ENCODE measurements around a stretch of chr17.

DNA sequence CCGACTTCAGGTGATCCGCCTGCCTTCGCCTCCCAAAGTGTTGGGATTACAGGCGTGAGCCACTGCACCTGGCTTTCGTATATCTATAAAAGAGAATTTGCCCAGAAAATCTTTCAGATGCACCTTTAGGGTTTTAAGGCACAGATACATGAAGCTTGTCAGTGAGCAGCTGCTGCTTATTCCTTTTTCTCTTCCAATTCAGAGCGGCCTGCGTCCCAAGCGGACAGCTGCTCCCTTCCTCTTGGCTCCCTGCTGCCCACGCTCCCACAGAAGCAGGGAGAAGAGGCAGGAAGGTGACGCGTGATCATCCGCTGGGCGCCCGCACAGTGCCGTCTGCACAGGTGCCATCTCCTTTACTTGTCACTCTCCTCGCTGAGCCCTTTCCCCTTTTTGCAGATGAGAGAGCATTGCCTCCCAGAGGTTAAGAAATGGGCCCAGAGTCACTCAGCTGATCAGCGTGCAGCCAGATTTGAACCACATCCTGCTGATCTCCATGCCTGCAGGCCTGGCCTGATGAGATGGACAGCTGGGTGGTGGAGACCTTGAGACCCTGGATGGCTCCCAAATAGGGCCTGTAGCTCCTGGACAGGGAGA, 159.2 kb downstream of the SEPTIN9 start:
- CAGE, long polyA plus RNA, result no peak
- RRBS, result no CpG with 5 or more reads among the region's 17 CpGs

DNA sequence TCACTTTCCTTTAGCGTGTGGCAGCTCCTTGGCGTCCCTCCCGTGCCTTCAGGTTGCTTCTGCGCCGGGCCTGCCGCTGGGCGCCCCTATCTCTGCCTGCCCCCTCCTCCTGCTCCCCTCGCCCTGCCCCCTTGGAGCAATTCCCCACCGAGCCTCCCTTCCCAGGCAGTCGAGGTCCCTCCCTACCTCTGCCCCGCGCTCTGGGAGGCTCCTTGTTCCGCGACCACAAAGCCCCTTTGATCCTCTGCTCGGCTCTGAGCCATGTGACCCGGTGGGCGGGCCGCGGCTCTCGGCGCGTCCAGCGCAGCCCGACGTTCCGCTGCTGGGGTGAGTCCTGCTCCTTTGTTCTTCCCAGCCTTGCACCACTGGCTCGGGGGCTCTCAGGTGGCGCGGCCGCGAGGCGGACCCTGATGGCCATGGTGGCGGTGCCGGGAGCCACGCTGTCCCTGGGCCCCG, 169.9 kb downstream of the SEPTIN9 start:
- CAGE, long polyA plus RNA, result no peak
- RRBS, result no CpG with 5 or more reads among the region's 36 CpGs

- CAGE, long polyA plus RNA, result no peak
- RRBS, result 4% methylated on average over 8 of the region's 39 CpGs
Observed at GRCh38 chr17:77451658-77452709, 170.7 kb downstream of the SEPTIN9 start.

GRCh38 chr17:77485058-77485318, 203.7 kb downstream of the SEPTIN9 start:
- CAGE, long polyA plus RNA, result no peak

DNA sequence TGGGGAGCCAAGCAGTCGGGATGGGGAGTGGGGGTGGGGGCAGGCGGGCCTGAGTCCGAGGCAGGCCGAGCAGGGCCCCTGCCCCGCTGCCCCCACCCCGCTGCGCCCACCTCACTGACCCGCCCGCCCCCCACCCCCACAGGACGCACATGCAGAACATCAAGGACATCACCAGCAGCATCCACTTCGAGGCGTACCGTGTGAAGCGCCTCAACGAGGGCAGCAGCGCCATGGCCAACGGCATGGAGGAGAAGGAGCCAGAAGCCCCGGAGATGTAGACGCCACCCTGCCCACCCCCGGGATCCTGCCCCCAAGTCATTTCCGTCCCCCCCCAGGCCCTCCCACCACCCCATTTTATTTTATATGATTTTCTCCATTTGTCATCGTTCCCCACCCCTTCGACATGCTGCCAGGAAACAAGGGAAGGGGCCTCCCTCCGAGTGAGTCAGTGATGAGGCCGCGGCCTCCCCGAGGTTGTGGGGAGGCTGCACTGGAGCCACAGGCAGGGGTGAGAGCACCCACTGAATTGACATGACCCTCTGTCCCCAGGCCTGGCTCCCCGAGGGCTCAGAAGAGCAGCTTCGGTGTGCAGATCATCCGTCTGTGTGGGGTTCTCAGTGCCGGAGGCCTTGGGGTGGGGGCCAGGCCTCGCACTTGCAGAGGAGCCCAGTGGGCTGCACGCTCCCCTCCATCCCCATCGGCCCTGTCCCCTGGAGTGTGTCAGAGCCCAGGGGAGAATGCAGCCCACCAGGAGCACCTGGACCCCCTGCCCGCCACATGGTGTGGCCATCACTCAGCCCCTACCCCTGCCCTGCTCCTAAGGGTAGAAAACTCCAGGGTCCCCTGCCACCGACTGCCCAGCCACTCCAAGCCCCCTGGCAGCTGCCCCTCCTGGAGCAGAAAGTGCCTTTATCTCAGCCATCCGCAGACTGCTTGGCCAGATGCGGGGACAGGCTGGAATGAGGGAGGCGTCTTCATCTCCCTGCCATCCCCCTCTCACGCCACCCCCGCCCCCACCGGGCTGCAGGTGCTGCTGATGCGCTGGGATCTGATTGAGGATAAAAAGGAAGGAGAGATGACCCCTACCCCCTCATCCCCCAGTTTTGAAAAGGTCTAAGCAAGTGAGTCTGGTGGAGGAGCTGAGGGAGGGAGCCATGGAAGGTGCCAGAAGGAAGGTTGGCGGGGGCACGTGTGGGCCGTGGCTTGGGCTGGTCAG, 217.5 kb downstream of the SEPTIN9 start:
- CAGE, long polyA plus RNA, result start-site peak on the minus strand centred at position 311 of the sequence, 124 bp wide, 6 and 6 reads in 2 replicates
- RRBS, result no CpG with 5 or more reads among the region's 46 CpGs

GRCh38 chr17:77666366-77666792, 292.1 kb upstream of the TNRC6C start:
- CAGE, long polyA plus RNA, result no peak
- RRBS, result no CpG with 5 or more reads among the region's 8 CpGs

- CAGE, long polyA plus RNA, result no peak
- RRBS, result no CpG with 5 or more reads among the region's 4 CpGs
Observed at GRCh38 chr17:77734050-77734342, 224.5 kb upstream of the TNRC6C start.

DNA sequence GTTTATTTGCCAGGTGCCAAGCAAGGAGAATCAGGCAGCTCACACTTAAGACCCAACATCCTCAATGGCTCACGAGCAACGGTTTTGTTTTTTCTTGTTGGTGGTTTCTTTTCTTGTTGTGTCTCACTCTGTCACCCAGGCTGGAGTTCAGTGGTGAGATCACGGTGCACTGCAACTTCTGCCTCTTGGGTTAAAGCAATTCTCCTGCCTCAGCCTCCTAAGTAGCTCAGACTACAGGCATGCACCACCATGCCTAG, 174.0 kb upstream of the TNRC6C start:
- CAGE, long polyA plus RNA, result no peak
- RRBS, result no CpG with 5 or more reads among the region's 3 CpGs

GRCh38 chr17:77880849-77881193, 77.7 kb upstream of the TNRC6C start:
- CAGE, long polyA plus RNA, result no peak
- RRBS, result no CpG with 5 or more reads among the region's 5 CpGs

DNA sequence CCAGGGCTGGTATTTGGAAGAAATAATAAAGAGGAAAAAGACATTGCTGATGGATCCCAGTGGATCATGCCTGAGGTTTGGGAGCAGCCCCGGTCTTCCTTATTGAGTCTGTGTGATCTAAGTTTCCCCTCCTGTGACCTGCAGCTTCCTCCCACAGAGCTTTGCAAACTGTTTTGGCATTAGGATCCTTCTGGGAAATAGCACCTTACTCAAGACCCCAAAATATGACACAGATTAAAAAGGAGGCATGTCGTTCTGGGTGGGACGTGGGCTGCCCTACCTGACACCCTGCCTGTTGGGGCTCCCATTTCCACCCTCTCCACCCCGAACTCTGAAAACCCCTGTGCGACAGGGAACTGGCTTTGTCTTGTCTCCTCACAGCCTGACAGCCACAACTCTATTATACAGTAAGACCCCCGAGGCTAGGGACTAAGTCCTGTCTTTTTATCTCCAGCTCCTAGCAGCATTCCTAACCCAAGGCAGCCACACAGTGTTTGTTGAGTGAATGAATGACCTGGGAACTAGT, 71.7 kb upstream of the TNRC6C start:
- CAGE, long polyA plus RNA, result no peak
- RRBS, result no CpG with 5 or more reads among the region's 6 CpGs

DNA sequence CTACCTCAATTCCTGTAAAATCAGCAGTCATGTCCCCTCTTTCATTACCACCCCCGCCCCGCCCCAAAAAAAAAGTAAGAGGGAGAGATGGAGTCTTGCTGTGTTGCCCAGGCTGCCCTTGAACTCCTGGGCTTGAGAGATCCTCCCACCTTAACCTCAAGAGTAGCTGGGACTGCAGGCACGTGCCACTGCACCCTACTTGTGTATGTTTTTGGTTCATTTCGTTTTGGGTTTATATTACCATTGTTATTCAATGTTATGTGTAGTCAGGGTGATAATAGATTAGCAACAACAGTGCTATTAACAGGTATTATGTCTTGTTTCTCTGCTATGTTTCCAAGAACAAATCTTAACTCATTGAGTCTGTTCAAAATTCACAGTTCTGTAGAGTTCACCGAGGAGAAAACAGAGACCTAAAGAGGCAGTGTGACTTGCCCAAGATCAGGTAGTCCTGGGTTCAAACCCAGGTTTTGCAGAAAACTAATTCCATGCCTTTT, 16.0 kb downstream of the TNRC6C start:
- CAGE, long polyA plus RNA, result no peak
- RRBS, result no CpG with 5 or more reads among the region's 5 CpGs

DNA sequence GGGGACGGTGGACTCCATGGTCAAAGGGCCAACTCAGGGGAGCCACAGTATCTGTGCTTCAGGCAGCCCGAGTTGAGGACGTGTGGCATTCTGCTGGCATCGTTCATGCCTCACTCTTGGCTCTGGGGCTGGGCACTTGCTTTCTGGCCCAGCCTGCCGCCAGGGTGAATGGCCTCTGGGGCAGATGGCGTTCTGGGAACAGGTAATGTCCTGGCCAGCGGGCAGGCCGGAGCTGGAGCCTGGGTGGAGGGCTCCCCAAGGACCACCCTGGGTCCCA, 60.5 kb downstream of the TMEM235 start:
- CAGE, long polyA plus RNA, result no peak
- RRBS, result no CpG with 5 or more reads among the region's 8 CpGs

DNA sequence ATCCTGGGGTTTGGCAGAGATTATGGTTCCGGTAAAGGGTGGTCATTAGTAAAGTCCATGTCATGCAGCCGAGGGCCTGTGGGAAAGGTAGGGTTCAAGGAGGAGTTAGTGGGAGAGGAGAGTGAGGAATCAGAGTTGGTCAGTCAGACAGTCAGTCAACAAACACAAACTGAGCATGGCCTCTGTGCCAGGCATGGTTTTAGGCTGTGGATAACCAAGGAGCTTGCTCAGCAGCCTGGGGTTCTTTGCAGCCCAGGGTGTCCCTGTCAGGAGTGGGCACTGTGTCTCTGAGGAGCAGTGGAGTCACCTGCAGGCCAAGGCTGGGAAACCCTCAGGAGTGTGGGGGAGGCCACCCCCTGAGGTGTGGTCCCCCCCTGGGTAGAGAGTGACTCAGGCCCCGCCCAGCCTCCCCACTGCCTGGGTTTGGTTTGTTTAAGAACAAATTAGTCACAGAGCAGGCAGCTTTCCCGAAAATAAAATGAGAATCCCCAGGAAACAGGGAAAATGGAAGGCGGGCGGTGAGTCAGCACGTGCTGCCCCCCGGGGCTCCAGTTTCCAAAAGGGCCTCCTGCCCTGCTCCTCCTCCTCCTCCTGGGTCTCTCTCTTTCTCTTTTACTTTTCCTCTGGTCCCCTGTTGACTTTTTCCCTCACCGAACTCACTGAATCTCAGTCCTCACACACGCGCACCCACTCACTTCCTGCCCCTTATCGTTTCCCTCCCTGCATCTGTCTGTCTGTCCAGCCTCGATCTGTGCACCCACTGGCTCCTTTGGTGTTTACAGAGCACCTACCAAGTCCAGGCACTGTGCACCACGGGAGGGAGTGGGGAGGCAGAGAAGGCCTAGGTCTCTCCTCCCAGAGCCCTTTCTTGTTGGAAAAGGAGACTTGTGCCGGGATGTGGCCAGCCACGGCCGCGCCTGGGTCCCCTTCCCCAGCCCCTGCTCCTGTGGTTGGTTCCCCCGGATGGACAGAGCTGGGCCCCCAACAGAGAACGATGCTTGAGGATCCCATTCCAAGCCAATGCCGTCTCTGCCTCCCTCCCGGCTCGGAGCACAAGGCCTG, 44.3 kb downstream of the SOCS3 start:
- CAGE, long polyA plus RNA, result no peak
- RRBS, result 66% methylated on average over 9 of the region's 23 CpGs

DNA sequence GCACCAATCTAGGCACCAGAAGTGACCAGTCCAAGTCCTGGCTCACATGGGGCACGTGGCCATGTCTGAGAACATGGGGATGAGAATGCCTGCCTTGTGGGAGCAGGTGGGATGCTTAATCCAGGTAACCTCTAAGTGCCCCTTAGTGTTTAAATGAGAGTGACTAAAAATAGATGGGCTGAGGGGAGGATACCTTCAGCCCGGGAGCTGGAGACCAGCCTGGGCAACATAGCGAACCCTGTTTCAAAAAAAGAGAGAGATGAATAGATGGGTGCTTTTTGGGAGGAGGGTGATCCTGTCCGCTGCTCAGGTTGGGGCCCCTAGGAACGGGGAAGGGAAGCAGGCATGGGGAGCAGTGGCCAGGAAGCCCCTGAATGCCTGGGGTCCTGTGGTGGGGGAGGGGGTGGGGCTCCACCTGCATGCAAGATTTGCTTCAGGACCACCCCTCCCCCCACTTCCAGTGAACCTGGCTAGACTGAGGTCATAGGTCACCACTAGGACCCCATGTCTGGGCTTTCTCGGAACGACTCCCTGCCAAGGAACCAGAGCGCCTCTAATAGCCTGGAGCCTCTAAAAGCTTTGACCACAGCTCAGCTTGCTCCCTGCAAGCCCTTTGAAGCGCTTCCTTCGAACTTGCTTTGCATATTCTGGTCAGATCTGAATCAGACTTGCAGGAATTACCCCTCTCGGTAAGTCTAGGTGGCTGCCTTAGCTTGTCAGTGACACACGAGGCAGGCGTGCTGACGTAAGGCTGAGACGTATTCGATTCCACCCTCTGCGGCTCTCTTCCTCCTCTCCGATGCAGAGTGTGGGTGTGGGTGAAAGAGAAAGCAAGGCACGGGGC, 3.8 kb downstream of the SOCS3 start:
- CAGE, long polyA plus RNA, result no peak
- RRBS, result no CpG with 5 or more reads among the region's 19 CpGs

- CAGE, long polyA plus RNA, result no peak
- RRBS, result 3% methylated on average over 41 of the region's 77 CpGs
Observed at GRCh38 chr17:78358529-78359358, 1.1 kb downstream of the SOCS3 start.

DNA sequence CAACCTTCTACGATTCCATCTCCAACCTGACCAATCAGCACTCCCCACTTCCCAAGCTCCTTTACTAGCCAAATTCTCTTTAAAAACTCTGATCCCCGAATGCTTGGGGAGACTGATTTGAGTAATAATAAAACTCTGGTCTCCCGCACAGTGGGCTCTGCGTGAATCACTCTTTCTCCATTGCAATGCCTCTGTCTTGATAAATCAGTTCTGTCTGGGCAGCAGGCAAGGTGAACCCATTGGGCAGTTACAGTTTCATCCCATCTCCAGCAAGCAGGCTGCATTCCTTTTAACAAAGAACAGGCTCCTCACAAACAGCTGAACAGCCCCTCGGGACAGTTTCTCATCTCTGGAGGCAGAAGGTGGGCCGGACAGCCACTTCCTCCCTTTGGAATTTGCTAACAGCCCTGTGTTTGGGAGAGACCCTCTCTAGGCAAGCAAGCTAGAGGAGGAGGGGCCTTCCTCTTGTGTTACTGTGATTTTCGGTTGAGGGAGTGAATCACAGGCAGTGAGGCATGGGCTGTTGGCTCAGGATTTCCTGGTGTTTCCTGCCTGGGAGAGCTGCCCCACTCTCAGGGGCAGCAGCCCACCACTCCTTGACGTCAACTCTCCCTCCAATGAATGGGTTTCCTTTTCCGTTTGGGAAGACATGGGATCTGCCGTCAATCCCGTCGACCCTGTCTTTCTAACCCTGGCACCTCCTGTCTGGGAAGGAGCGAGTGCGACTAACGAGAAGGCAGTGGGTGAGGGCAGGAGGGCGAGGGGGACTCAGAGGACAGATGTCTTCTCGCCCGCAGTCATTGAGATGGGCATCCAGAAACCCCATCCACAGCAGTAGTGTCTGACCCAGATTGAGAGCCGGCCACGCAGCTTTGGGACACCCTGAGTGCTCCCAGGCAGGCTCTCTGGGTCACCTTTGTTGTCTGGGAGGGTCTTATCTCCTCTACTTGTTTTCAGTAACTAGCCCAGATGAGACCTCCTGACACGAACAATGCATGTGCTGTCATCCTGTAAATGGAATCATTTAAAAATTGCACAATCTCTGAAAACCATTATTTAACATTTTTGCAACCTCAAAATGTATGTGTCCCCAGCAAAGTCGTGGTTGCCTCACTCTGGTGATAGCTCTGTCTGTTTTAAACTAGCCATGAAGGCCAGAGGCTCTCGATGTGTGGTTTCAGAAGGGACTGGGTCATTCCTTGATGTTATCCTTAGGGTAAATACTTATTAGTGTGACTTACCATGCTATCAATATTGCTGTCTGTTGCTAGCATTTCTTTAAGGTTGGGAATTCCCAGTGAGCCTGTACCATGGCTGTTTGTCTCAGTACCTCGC, 3.5 kb upstream of the PGS1 start:
- CAGE, long polyA plus RNA, result no peak
- RRBS, result no CpG with 5 or more reads among the region's 24 CpGs

- CAGE, long polyA plus RNA, result no peak
- RRBS, result no CpG with 5 or more reads among the region's 12 CpGs
Observed at GRCh38 chr17:78377776-78378114, 704 bp upstream of the PGS1 start.

- CAGE, long polyA plus RNA, result no peak
- RRBS, result no CpG with 5 or more reads among the region's 15 CpGs
Observed at GRCh38 chr17:78383760-78384516, 5.5 kb downstream of the PGS1 start.

DNA sequence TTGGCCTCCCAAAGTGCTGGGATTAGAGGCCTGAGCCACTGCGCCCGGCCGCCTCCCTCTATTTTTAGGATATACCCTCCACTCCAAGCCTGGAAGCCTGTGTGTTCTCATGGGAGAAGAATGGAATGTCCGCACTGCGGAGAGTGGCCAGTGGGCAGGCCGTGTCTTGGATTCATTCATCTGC, 19.1 kb downstream of the PGS1 start:
- CAGE, long polyA plus RNA, result no peak
- RRBS, result no CpG with 5 or more reads among the region's 6 CpGs

- CAGE, long polyA plus RNA, result no peak
- RRBS, result 21% methylated on average over 4 of the region's 52 CpGs
Observed at GRCh38 chr17:78484023-78485284, 92.7 kb downstream of the DNAH17 start.

All from AG04450 (cell line).